Iris pigment epithelial cell (primary cell): ENCODE measurements around a stretch of chr22.

DNA sequence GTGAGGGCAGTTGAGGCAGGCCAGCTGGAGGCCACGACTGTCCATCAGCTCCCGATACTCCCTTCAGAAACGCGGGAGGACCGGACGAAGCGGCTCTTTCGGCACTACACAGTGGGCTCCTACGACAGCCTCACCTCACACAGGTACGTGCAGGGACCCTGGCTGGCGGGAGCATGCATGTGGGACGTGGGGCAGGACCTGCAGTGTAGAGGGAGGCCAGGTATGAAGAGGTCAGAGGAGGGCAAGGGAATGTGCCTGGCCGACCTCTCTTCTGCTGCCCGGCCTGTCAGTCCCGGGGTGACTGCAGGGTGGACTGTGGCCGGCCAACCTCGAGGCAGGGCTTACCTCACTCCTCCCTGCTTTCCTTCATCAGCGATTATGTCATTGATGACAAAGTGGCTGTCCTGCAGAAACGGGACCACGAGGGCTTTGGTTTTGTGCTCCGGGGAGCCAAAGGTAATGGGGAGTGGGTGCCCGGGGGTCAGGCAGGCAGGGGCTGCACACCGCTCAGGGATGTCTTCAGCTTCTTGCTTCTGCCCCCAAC is 34.1 kb upstream of the ACR start:
- RRBS: no CpG with 5 or more reads among the region's 23 CpGs

GRCh38 chr22:50704519-50705256 is 33.3 kb upstream of the ACR start:
- RRBS: 63% methylated on average over 17 of the region's 38 CpGs

- RRBS: no CpG with 5 or more reads among the region's 19 CpGs
Observed at GRCh38 chr22:50783987-50784477, 596 bp upstream of the RABL2B start.